ENCODE results near the genes SLC35F5, INSIG2, C1QL2, C2orf76 and DBI.

- PRO-cap = unidirectional peak, plus-strand start at chr2:113756184; bidirectional peak, plus-strand start at chr2:113756784, minus-strand start at chr2:113756614
- RAMPAGE, long total RNA, 4 experiments = start-site peak on the minus strand in 4 of 4 experiments, at chr2:113756501-113756647 at its widest, 22 to 742 reads per replicate
Measured at GRCh38 chr2:113755797-113756907, at the start of gene SLC35F5. SLC35F5 (minus strand) TSS chr2:113756642.

DNA sequence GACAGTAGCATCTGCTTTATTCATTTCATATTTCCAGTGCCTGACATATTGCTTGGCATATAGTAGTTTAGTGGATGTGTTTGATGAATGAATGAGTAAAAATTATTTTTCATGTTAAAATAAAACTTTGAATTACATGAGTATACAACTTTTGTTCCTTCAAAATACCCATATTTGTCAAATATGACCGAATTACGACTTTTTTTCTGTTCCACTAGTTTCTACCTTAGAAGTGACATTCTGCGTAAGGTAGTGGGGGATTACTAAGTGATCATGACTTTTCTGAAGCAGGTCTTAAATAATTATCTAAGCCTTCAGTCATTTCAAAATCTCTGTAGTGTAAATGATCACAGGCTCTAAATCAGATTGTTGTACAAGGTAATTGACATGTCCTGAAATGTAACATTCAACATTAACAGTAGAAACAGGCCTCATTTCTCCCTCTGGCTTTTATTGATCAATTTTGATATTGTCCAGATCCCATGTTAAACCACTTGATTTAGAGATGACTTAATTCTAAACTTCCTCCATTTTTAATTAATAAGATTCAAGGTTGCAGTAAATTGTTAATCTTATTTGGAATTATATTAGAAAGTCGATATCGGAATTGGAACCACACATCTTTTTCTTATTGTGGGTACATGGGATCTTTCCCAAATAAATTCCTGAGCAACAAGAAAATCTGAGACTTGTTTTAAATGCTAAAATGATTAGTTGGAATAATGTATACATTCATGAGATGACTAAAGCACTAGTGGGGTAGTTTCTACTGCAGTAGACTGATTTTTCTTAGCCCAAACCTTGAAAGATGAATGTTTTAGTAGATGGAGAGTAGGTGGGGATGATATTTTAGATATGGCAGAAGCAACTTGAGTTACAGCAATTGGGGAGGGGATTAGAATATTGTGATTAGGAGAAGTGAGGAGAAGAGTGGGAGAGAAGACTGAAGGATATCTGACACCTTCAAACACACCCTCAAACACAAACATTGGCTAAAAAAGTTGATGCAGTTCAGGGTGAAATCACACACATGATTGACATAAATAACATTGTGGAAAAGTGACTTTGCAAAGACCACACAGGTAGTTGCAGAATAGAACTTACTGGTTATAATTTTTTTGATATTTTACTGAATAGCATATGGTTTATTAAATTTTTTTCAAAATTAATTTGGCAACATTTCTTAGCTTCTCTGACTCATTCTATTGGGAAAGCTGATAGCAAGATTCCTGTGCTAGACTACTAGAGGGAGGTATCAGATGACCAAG lies 72.5 kb downstream of the ACTR3 start:
- PRO-cap = no peak
- RAMPAGE, long total RNA, 4 experiments = no peak in any of the 4 experiments

GRCh38 chr2:113974541-113975063 lies 84.7 kb downstream of the ACTR3 start:
- PRO-cap = no peak
- RAMPAGE, long total RNA, 4 experiments = no peak in any of the 4 experiments

DNA sequence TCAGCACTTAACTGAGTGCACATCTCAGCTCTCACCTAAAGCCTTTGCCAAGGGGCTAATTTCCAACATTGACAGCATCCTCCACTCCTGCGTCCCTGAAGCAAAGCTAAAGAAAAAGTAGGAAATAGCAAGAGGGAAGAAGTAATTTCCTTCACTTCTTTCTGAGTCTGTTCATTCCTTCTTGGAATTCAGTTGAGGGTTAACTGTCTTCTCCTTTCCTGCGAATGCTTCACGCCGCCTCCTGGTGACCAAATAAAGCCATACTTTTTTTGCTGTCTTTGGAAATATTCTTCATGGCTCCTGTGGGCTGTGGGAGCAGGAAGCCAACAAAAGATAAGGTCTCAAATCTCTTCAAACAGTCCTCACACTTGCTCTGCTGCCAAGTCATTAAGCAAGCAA lies 100.8 kb downstream of the DPP10 start:
- PRO-cap = no peak
- RAMPAGE, long total RNA, 4 experiments = no peak in any of the 4 experiments

DNA sequence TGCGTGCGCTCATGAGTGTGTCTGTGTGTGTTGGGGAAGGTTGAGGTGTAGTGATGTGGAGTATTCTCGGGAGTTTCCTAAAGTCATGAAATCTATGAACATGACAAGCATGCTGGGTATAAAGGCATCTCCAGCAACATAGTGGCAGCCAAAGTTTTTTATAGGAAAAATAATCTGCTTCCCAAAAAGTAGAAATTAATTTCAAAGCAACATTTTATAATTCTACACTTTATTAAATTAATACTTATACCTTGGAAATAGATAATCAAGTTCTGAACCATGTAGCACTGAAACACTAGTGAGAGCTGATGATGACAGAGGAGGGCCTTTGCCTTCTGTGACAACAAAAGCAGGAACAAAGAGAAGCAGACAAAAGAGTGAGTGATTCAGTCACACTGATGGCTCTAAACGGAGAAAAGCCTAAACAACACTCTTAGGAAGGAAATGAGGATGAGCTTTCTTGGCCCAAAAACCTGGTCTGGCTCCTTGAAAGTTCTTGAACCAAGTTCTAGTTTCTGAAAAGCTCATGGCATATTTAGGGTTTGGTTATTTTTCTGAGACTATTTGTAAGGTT lies 271.8 kb downstream of the DPP10 start:
- PRO-cap = no peak
- RAMPAGE, long total RNA, 4 experiments = no peak in any of the 4 experiments

GRCh38 chr2:117981419-117981980 lies 32.4 kb downstream of the CCDC93 start:
- PRO-cap = no peak
- RAMPAGE, long total RNA, 4 experiments = no peak in any of the 4 experiments

GRCh38 chr2:118000472-118001096 lies 13.3 kb downstream of the CCDC93 start:
- PRO-cap = no peak
- RAMPAGE, long total RNA, 4 experiments = no peak in any of the 4 experiments

- PRO-cap = no peak
- RAMPAGE, long total RNA, 4 experiments = no peak in any of the 4 experiments
Measured at GRCh38 chr2:118047293-118047834, 33.5 kb upstream of the CCDC93 start.

GRCh38 chr2:118087962-118089082 lies at the start of gene INSIG2:
INSIG2 (plus strand) TSS chr2:118088471.
- PRO-cap = bidirectional peak, plus-strand start at chr2:118088474, minus-strand start at chr2:118088358
- RAMPAGE, long total RNA, 4 experiments = start-site peak on the plus strand in 4 of 4 experiments, at chr2:118088457-118088516 at its widest, 8 to 94 reads per replicate

DNA sequence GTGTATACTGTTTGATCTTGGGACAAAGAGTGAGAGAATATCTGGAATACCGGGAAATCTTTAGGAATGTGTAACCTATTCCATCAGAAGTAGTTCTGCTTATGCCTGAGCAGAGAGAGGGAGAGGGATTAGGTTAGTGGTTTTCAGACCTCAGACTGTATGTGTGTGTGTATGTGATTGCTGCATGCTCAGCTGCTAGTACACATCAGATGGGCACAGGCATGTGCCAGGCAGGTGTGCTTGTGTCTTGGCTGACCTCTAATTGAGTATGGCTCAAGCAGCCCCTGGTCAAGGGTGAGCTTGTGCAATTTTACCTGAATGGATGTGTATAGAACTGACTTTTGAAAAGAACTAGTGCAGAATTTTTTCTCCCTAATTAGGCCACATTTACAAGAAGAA lies 91.2 kb downstream of the INSIG2 start:
- PRO-cap = no peak
- RAMPAGE, long total RNA, 4 experiments = no peak in any of the 4 experiments

DNA sequence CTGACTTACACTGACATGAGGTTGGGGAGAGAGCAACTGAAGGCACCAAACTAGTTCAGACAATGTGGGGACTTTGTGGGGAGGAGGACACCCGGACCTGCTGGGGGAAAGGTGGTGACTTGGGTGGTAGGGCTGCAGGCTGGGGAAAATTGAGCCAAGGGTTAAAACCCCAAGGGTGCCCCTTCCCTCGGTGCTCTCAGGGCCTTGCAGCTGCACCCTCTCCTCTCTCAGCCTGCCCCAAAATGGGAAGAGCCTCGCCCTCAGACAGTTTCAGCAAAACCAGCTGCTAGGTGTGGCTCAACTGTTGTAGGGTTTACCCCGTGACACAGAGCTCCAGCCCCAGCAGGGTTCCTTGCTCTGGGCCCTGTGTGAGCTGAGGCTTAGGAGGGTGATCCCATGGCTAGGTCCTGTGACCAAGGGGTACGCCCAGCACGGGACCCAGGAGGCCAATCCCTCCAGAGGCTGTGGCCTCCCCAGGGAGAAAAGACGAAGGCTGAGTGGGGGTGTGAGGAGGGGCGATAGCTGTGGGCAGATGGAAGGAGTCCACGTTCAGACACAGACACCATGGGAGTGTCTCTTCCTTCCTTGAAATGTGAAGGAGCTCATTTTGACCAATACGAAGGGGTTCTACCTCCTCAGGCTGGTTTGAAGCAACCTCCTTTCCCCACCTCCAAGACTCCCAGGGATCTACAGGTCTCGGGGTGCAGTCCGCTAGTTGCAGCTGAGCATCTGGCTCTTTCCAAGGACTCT lies 28.8 kb downstream of the MARCO start:
- PRO-cap = unidirectional peak, minus-strand start at position 234 of the sequence
- RAMPAGE, long total RNA, 4 experiments = no peak in any of the 4 experiments

DNA sequence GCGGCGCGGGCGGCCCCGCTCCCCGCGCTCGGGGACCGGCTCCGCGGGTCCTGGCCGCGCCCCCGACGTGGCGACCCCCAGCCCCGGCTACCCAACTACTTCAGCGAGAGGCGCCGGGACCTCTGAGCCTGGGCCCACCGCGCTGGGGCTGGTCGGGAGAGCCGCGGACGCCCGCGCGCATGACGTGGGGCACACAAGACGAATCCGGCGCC lies 267 bp downstream of the C1QL2 start:
- PRO-cap = no peak
- RAMPAGE, long total RNA, 4 experiments = no peak in any of the 4 experiments

- PRO-cap = no peak
- RAMPAGE, long total RNA, 4 experiments = no peak in any of the 4 experiments
Measured at GRCh38 chr2:119158657-119158980, at the start of gene C1QL2. C1QL2 (minus strand) TSS chr2:119158751.

DNA sequence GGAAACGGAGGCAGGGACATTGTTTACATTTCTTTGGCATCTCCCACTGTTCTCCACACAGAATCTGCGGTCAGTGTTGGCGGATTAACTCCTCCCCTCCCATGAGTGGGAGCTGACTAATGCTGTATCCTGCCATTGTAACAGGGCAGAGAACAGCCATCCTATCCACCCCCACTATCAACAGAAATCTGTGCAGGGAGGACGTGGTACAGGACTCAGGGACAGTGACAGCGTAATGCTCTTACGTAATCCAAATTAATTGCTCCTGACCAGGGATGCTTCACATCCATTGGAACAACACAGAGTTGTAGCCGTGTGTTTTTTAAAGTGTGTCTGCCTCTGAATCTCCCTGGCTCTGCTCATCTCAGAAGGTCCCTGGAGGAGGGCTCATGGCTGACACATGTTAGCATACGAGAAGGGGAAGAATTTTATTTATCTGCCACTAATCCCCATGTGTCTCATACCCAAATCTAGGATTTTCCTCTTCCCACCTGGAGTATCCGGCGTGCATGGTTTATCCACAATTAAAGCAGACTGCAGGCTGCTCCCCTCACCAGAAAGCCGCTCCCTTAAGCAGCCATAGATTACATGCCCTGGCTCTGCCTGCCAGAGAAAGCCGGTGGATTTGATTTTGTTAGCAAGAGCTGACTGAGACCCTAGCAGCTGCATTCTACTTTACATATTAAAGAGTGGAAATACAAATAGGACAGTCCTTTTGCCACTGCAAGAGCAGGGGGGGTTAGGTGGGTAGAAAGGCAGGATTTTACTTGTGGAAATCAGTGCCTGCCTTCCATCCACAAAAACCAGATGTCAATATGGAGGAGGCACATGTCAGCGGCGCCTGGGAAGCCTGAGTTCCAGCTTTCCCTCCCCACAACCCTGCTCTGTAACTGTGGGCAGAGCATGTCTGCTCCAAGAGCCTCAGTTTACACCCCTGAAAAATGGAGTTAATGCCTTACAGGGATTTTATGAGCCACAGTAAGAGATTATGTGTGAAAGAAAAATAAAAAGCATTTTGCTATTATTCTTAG lies 32.6 kb downstream of the STEAP3 start:
- PRO-cap = no peak
- RAMPAGE, long total RNA, 4 experiments = no peak in any of the 4 experiments

- PRO-cap = no peak
- RAMPAGE, long total RNA, 4 experiments = no peak in any of the 4 experiments
Measured at GRCh38 chr2:119352141-119352761, 14.4 kb downstream of the C2orf76 start.

DNA sequence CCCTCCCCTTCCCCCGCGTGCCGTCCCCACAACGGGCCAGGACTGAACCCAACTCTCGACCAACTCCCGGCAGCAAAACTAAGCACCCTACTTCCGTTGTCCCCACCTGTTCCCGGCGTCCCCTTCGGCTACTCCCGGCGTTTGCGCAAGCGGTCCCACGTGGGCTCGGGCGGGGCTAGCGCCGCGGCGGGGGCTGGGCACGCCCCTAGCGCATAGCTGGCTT lies at the start of gene C2orf76:
TSS of gene C2orf76 (minus strand) at position 151 of the 223 bp plus-strand sequence.
- PRO-cap = bidirectional peak, plus-strand start outside the sequence, minus-strand start at position 66 of the sequence
- RAMPAGE, long total RNA, 4 experiments = start-site peak on the minus strand in 3 of 4 experiments, centred at positions 132 to 144 of the sequence, 22 to 116 reads per replicate

- PRO-cap = bidirectional peak, plus-strand start at chr2:119366991, minus-strand start at chr2:119366749; bidirectional peak, plus-strand start at chr2:119367679, minus-strand start at chr2:119367620
- RAMPAGE, long total RNA, 4 experiments = start-site peak on the plus strand in 4 of 4 experiments, at chr2:119366965-119367059 at its widest, 377 to 4,564 reads per replicate
Measured at GRCh38 chr2:119366907-119367982, at the start of gene DBI. DBI (plus strand) TSS chr2:119366977.

- PRO-cap = no peak
- RAMPAGE, long total RNA, 4 experiments = no peak in any of the 4 experiments
Measured at GRCh38 chr2:119370790-119371607, 4.2 kb downstream of the DBI start.

- PRO-cap = no peak
- RAMPAGE, long total RNA, 4 experiments = no peak in any of the 4 experiments
Measured at GRCh38 chr2:119483289-119483809, 40.9 kb downstream of the SCTR start.

DNA sequence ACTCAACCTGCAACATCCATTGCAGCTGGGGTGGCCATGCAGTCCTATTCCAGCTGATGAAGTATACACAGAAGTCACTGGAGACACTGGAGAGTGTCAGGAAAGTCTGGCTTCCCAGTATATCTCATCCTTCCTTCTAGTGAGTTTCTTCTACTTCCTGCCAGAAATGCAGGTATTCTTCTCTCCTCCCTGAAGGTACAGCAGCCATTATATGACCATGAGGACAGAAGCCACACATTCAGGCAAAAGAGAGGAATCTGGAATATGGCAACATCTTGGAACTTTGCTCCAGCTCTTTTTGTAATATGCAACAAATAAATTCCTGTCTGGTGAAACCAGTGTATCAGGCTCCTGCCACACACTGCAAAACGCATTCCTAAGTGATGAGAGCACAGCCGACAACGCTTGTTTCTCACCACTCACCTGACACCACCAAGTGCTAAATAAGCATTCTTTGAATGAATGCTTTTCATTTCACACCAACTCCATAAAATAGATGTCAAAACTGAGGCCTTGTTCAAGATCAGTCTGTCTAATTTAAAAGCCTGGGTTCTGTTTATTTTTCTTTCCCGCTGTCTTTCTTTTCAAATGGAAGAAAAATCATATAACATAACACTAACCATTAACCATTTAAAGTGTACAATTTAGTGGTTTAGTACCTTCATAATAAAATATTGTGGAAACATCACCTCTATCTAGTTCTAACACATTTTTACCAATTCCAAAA lies 32.2 kb downstream of the SCTR start:
- PRO-cap = no peak
- RAMPAGE, long total RNA, 4 experiments = no peak in any of the 4 experiments

All from Peyer's patch (tissue), 4 donors.